ENCODE results near the genes GPAT3, SLC10A6 and SPARCL1.

DNA sequence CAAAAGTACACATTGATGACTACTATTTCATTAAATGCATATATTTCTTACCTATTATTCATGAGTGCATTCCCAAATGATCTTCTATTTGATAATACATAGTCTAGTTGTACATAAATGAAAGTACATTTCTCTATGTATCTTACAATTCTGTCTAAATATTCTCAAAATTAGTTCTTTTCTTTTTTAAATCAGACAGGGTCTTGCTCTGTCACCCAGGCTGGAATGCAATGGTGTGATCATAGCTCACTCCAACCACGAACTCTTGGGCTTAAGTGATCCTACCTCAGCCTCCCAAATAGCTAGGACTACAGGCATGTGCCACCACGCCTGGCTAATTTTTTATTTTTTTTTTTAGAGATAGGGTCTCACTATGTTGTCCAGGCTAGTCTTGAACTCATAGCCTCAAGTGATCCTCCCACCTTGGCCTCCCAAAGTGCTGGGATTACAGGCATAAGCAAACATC, 30.6 kb downstream of the SEC31A start:
- PRO-cap, 2 experiments, result no peak in any of the 2 experiments

GRCh38 chr4:82885944-82886625, 4.9 kb downstream of the SEC31A start:
- PRO-cap, 2 experiments, result no peak in any of the 2 experiments

GRCh38 chr4:82974646-82974845, 36.1 kb downstream of the LIN54 start:
- PRO-cap, 2 experiments, result no peak in any of the 2 experiments

DNA sequence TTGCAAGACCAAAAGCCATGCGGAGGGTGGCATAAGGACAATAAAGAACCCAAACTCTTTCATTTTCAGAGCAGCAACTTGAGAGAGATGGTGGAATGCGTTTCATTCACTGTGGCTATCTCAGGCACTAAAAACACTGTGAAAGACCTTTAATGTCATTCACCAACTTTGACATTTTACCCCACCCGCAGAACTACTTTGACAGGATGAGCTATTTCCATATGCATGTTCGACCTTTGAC, 351 bp upstream of the LIN54 start:
- PRO-cap, 2 experiments, result no peak in any of the 2 experiments

GRCh38 chr4:83111964-83112833, 2.3 kb downstream of the PLAC8 start:
- PRO-cap, 2 experiments, result no peak in any of the 2 experiments

- PRO-cap, 2 experiments, result no peak in any of the 2 experiments
Measured at GRCh38 chr4:83112893-83113517, 1.5 kb downstream of the PLAC8 start.

DNA sequence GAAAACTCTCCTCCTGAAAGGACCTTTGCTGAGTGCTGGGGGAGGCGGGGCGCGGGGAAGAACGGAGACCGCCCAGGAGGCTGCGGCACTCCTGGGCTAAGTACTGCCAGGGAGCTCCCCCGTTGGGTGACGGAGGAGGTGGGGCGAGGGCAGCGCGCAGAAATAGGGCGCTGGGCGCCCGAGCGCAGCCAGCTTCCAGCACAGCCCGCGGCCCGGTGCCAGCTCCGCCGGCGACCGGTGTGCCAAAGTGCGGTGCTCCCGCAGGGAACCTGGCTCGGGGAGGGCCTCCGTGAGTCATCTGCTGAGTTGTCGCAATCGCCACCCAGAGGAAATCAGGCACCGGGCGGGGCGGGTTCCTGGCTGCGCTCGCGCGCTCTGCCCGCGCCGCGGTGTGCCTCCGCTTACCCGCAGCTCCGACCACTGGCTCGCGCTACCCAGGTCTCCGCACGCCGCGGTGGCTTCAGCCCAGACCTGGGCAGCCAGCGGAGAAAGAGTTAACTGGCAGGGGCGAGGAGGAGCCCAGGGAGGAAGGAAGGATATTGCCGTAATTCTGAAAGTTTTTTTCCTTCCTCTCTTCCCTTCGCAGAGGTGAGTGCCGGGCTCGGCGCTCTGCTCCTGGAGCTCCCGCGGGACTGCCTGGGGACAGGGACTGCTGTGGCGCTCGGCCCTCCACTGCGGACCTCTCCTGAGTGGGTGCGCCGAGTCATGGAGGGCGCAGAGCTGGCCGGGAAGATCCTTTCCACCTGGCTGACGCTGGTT, at the start of gene GPAT3:
Gene GPAT3, plus strand, starts transcription at position 191 of the 759 bp plus-strand sequence.
- PRO-cap, 2 experiments, result peak in 1 of 2 experiments; most common plus-strand start position 401 of the sequence (in 1); most common minus-strand start position 241 of the sequence (in 1)

DNA sequence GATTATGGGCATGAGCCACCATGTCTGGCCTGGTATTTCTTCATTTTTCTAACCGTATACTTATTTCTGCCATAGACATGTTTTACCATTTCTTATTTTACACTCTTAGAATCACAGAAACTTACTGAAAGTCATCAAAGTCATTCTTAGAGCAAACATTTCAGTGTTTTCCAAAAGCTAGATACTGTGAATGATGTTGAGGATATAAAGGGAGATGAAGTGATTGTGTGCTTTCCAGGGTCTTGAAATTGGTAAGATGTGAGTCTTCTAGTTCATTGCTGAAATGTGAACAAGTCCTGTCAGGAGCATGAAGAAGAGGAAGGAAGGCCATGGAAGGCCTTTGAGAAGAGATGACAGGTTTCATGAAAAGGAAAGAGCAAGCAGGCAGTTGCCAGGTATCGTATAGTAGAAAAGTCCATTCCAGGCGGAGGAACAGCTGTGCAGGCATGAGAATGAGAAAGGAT, 42.2 kb downstream of the CDS1 start:
- PRO-cap, 2 experiments, result no peak in any of the 2 experiments

GRCh38 chr4:85780463-85781241, 305.7 kb downstream of the ARHGAP24 start:
- PRO-cap, 2 experiments, result no peak in any of the 2 experiments

GRCh38 chr4:85928805-85929663, 430.8 kb downstream of the MAPK10 start:
- PRO-cap, 2 experiments, result no peak in any of the 2 experiments

GRCh38 chr4:85994796-85995781, 364.8 kb downstream of the MAPK10 start:
- PRO-cap, 2 experiments, result no peak in any of the 2 experiments

DNA sequence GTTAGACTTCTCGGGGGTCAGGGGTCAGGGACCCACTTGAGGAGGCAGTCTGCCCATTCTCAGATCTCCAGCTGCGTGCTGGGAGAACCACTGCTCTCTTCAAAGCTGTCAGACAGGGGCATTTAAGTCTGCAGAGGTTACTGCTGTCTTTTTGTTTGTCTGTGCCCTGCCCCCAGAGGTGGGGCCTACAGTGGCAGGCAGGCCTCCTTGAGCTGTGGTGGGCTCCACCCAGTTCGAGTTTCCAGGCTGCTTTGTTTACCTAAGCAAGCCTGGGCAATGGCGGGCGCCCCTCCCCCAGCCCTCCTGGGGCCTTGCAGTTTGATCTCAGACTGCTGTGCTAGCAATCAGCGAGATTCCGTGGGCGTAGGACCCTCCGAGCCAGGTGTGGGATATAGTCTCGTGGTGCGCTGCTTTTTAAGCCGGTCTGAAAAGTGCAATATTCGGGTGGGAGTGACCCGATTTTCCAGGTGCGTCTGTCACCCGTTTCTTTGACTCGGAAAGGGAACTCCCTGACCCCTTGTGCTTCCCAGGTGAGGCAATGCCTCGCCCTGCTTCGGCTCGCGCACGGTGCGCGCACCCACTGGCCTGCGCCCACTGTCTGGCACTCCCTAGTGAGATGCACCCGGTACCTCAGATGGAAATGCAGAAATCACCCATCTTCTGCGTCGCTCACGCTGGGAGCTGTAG, 284.0 kb downstream of the MAPK10 start:
- PRO-cap, 2 experiments, result no peak in any of the 2 experiments

DNA sequence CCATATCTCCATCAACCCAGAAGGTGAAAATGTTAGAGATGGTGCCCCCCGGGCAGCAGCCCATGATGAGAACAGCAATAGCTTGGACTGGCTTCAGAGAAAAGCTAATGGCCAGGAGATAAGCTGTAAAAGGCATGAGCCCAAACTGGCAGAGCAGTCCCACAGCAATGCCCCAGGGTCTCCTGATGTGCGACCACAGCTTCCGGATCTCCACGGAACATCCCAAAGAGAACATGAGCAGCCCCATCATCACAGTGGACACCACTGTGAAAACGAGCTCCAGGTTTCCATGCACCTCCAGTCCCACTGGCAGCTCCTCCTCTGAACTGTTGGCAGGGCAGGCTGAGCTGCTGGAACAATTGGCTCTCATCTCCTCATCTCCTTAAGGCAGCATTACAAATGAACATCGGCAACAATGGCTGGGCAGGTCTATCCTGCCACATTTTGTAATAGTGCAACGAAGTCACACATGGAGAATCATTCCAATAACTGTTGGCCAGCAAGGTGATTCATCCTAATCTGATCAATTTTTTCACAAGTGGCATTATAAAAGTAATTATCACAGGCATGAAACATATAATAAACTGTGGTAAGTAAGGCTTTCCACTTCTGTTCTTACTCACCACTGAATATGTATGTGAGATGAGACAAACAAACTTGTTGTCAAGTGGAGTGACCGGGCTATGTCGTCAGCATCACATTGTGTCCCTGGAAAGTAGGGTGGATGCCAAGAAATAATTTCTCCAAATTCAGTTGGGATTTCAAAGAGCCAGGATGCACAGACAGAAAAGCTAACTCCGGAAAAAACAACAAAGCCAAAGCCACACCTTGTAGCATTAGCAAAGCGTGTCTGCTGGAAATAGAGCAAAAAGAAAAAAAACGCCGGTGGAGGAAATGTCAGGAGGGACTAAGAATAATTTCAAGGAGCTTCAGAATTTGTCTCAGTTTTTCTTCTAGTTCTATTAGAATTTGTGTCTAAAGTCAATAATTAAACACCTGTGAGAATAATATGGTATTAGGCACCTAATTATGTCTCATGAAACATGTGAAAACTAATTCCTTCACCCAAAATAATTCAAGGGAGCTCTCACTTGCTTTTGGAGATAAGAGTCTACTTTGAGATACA, at the start of gene SLC10A6:
Gene SLC10A6, minus strand, starts transcription at position 639 of the 1,126 bp plus-strand sequence.
- PRO-cap, 2 experiments, result peak in 1 of 2 experiments; most common plus-strand start position 752 of the sequence (in 1); most common minus-strand start position 627 of the sequence (in 1)

GRCh38 chr4:86994329-86995028, 59.7 kb downstream of the AFF1 start:
- PRO-cap, 2 experiments, result no peak in any of the 2 experiments

DNA sequence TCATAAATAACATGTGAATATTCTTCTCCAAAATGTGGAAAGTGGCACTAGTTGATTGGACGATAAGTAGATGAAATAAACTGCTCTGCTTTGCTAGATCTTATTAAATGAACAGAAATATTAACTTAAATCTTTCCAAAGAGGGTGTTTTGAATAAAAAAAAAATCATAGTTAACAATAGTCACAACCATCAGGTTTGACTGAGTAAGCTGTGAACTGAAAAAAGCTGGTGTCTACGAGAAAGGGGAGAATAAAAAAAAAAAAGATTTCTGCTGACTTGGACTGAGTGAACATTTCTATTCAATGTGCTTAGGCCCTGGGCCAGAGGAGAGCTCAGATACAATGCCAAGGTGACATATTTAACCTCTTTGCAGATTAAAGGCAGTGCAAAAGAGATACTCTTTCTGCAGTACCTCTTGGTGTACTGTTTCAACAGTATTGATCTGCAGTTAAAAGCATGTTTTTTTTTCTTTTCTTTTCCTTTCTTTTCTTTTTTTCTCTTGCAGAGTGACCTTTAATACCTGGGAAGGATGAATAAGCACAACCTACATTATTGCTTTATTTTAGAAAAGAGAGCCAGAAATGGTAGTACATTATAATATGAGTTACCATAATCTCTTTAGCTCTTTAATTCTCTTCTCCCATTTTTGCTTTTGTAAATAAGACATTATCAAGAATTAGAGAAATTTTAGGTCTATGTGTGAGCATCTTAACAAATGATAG, 1.3 kb downstream of the SPARCL1 start:
- PRO-cap, 2 experiments, result peak in 1 of 2 experiments; most common plus-strand start position 303 of the sequence (in 1); most common minus-strand start position 218 of the sequence (in 1)

DNA sequence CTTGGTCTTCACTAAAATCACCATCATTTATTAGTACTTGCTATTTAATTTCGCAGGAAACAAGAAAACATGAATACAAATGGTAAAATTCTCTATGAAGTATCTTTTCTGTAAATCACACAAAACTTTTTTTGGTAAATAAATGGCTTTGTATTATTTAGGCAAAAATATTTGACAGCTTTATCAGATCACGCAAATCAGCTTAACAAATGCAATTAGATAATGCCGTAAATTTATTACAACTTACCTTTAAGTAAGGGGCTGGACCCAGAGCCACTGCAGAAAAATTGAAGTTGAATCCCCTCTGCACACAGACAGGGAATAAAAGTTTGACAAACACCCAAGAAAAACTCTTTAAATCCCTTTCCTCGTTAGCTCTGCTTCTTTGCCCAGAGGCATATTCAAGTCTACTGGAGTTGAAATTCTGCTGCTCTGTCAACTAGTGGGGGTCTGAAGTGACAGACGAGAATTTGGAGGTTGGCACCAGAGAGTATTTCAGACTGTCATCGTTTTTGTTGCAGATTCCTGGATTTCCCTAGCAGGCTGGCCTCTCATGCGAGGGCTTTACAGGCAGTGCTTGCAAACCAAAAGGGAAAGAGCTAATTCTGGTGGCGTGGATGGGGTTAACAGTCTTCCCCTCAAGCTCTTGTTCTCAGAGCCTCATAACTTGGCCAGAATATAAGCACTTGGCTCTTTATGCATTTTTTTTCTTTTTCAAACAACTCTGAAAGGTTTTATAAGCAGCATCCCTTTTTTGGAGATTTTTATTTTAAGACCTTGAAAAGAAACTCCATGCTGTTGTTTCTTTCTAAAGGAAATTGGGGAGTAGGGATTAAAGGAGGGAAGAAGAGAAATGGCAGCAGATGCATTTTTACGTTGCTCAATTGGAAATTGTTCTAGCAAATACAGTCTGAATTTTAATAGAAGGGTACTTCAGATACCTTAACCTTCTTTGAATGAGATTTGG, at the start of gene SPARCL1:
Gene SPARCL1, minus strand, starts transcription at position 579 of the 967 bp plus-strand sequence.
- PRO-cap, 2 experiments, result peak in 1 of 2 experiments; most common plus-strand start position 520 of the sequence (in 1); most common minus-strand start position 457 of the sequence (in 1)

- PRO-cap, 2 experiments, result peak in 1 of 2 experiments; most common plus-strand start chr4:87531172 (in 1); most common minus-strand start chr4:87530989 (in 1)
Measured at GRCh38 chr4:87530710-87531366, 1.7 kb upstream of the SPARCL1 start.

DNA sequence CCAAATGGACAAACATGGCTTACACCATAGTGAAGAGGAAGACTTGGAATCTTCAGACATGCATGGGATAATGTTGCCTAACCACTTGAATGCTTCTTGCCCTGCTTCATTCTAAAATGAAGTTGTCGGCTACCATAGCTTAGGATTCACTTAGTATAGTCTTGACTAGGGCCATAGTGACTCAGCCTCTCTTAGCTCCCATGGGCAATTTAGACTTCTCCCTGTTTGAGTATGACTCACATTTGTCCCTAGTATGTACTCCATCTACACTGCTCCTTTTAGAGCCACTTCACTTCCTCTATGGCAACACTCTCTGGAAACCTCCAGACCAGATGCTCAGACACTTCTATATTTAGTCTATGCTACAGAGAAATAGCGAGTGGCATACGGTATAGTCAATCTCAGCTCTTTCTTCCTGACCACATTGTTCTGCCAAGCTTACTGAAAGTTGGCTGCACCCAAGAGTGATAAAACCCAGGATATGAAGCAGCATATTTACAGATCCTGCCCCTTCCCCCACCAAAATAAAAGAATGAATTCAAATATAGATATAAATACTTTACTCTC, 11.2 kb downstream of the MEPE start:
- PRO-cap, 2 experiments, result no peak in any of the 2 experiments

GRCh38 chr4:87921678-87922563, 53.6 kb upstream of the SPP1 start:
- PRO-cap, 2 experiments, result no peak in any of the 2 experiments

- PRO-cap, 2 experiments, result no peak in any of the 2 experiments
Measured at GRCh38 chr4:88038049-88038566, 30.7 kb downstream of the PKD2 start.